ENCODE results near the gene ATAT1.

GRCh38 chr6:29578393-29578867, 6.5 kb upstream of the OR2H2 start:
- RRBS, result no CpG with 5 or more reads among the region's 2 CpGs

GRCh38 chr6:29755438-29756044, 32.3 kb downstream of the HLA-F start:
- RRBS, result 10% methylated on average over 4 of the region's 23 CpGs

DNA sequence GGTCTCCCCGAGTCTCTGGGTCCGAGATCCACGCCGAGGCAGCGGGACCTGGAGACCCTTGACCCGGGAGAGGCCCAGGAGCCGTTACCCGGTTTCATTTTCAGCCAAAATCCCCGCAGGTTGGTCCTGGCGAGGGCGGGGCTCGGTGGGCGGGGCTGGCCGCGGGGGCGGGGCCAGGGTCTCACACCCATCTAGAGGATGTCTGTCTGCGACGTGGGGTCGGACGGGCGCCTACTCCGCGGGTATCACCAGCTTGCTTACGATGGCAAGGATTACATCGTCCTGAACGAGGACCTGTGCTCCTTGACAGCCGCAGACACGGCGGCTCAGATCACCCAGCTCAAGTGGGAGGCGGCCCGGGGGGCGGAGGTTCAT, 34.9 kb upstream of the HLA-G start:
- RRBS, result 2% methylated on average over 4 of the region's 32 CpGs

DNA sequence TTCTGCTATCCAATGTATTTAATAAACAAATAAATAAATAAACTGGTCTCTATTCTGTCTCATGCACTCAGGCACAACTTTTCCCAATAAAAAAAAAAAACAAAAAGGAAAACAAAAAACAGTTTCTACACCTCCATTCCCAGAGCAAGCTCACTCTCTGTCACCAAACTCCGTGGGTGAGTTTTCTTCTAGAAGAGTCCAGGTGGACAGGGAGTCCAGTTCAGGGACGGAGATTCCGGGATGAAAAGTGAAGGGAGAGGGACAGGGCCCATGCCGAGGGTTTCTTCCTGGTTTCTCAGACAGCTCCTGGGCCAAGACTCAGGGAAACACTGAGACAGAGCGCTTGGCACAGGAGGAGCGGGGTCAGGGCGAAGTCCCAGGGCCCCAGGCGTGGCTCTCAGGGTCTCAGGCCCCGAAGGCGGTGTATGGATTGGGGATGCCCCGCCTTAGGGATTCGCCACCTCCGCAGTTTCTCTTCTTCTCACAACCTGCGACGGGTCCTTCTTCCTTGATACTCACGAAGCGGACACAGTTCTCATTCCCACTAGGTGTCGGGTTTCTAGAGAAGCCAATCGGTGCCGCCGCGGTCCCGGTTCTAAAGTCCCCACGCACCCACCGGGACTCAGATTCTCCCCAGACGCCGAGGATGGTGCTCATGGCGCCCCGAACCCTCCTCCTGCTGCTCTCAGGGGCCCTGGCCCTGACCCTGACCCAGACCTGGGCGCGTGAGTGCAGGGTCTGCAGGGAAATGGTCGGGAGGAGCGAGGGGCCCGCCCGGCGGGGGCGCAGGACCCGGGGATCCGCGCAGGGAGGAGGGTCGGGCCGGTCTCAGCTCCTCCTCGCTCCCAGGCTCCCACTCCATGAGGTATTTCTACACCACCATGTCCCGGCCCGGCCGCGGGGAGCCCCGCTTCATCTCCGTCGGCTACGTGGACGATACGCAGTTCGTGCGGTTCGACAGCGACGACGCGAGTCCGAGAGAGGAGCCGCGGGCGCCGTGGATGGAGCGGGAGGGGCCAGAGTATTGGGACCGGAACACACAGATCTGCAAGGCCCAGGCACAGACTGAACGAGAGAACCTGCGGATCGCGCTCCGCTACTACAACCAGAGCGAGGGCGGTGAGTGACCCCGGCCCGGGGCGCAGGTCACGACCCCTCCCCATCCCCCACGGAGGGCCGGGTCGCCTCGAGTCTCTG, 54.8 kb upstream of the HLA-A start:
- RRBS, result 0% methylated on average over 3 of the region's 82 CpGs

DNA sequence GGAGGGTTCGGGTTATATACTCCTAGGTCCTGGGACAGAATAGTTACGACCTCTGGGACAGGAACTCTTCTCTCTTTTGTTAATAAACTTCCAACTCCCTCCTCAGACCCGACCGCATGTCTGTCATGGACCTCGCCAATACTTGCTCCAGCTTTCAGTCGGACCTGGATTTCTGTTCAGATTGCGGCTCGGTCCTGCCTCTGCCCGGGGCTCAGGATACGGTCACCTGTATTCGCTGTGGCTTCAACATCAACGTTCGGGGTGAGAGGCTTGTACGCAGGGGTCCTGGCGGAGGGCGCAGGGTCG, 297 bp downstream of the POLR1H start:
- RRBS, result no CpG with 5 or more reads among the region's 17 CpGs

DNA sequence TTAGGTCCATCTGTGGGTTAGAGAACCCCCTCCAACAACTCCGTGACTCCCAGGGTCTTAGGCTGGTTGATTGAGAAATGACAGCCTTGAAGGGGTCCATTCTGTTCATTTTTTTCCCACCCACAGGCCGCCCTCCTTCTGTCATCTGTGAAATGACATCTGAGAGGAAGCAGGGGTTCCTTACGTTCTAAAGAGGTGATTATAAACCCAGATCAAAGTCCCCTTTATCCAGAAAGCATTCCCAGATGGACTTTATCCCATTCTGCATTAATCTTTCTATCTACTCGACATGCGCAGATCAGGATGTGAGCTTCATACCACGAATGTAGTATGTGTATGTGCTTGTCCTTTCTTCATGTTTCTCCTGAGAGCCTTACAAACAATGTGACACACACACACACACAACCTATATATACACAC, 5.9 kb downstream of the TRIM10 start:
- RRBS, result no CpG with 5 or more reads among the region's 6 CpGs

DNA sequence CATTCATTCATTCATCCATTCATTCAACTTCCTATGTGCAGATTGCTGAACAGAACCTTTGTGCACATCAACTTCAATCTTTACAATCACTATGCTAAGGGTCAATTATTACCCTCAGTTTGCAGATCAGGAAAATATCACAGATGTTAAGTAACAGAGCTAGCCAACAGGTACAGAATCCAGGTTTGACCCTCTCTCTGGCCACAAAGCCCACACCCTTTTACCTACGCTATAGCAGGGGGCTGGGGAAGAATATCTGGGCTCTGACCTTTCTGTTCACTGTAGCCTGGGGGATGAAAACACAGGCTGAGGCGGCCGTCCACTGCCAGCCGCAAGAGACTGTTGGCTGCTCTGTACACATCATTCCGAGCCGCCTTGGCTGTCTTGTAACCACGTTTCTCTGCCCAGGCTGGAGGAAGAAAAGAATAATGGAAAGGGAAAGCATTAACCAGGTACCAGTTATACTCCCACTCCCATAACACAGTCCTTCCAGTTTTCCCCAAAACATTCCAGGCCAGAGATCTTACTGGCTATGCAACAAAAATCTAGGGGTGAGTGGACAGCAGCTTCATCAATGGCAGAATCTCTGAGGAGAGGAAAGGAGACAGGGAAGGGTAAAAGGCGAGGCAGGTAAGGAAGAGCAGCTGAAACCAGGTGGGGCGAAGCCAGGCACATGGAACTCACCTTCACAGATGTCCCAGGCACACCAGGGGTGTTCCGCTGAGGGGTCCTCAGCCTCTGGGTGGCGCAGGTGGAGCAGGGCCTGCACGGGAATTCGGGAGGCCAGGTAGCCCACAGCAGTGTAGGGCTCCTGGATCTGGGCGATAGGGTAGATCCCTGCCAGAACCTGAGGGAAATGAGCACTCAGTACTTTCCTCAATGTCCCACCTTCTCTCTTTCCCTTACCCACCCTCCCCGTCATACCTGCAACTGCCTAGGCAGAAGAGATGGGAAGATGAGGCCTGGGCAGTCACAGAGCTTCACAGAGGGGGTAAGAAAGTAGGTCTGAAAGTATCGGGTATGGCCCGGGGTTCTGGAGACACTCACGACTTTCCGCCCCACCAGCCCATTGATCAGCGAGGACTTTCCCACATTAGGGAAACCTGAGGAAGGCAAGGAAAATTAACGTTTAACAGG, 9.5 kb downstream of the GNL1 start:
- RRBS, result no CpG with 5 or more reads among the region's 21 CpGs

GRCh38 chr6:30552406-30553088, 3.7 kb downstream of the GNL1 start:
- RRBS, result no CpG with 5 or more reads among the region's 9 CpGs

DNA sequence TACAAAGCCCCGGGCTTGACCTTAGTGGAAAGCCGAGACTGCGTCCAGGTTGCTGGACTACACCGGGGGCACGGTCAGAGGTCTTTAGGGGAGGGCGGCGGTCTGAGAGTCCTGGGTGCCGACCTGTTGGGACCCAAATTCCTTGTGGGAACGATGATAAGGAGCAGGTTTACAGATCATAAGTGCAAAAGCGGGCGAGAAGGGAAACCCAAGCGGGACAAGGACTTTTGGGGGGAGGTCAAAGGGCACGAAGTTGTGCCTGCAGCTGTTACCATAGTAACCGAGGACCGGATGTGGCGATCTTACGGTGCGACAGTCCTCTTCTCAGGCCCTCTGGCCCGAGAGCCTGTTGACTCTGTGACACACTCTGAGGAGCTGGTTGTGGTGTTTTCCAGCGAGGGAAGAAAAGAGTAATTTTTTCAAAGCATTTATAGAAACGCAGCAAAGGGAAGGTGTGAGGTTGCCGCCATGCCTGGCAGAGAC, 373 bp upstream of the PRR3 start:
- RRBS, result 2% methylated on average over 4 of the region's 22 CpGs

- RRBS, result no CpG with 5 or more reads among the region's 8 CpGs
Measured at GRCh38 chr6:30609629-30610725, 7.1 kb downstream of the PPP1R10 start.

GRCh38 chr6:30626229-30627569, at the start of gene ATAT1:
Gene ATAT1, plus strand, starts transcription at chr6:30626874.
- RRBS, result 1% methylated on average over 6 of the region's 41 CpGs

- RRBS, result 95% methylated on average over 8 of the region's 14 CpGs
Measured at GRCh38 chr6:30665487-30665689, 7.4 kb downstream of the DHX16 start.

- RRBS, result no CpG with 5 or more reads among the region's 6 CpGs
Measured at GRCh38 chr6:30683384-30683832, 3.0 kb downstream of the PPP1R18 start.

DNA sequence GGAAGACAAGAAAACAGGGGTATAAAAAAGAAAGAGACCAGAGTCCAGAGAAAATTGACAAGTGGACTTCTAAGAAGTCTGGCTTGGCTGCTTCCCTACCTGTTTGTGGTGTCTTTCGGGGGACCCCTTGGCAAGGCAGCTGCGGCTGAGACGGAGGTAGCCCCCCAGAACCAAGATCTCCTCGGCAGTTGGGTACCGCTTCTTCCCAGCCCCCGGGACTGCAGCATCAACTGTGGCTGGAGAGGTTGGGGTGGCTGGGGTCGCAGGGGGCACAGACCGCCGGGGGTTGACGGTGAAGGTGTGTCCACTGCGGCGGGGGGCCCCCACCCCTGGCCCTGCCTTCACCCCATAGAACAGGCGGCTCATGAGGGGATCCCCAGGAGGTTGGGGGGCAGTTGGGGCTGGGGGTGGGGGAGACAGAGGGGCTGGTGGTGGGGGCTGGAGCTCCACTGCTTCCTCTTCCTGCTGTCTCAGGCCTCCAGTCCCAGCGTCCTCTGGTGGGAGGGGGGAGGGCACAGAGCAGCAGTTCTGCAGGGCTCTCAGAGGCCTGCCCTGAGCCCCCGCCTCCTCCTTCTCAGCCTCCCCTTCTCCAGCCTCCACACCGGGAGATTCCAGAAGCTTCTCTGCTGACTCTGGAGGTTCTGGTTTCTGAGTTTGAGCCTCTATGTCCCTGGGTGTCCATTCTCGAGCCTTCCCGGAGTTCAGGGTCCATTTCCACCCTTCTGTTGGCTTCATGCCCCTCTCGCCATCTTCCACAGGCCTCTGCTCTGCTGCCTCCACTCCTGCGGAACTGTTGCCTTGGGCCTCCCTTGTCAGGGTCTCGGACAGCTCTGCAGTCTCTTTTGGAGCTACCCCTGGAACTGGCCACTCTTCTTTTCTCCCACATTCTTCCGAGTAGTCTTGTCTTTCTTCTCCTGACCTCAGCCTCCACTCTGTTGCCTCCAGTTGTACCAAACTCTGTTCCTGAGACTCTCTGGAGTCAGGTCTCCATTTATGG, 1.8 kb downstream of the PPP1R18 start:
- RRBS, result 14% methylated on average over 7 of the region's 22 CpGs

DNA sequence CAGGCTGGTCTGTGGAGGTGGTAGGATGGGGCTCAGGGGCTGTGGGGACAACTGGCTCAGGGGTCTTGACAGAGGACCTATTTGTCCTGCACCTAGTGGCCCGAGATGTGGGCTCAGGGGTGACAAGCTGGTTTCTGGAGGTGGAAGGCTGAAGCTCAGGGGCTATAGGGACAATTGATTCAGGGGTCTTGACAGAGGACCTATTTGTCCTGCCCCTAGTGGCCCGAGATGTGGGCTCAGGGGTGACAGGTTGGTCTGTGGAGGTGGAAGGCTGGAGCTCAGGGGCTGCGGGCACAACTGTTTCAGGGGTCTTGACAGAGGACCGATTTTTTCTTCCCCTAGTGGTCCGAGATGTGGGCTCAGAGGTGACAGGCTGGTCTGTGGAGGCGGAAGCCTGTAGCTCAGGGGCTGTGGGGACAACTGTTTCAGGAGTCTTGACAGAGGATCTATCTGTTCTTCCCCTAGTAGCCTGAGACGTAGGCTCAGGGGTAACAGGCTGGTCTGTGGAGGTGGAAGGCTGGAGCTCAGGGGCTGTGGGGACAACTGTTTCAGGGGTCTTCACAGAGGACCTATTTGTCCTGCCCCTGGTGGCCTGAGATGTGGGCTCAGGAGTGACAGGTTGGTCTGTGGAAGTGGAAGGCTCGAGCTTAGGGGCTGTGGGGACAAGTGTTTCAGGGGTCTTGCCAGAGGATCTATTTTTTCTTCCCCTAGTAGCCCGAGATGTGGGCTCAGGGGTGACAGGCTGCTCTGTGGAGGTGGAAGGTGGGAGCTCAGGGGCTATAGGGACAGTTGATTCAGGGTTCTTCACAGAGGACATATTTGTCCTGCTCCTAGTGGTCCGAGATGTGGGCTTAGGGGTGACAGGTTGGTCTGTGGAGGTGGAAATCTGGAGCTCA, 12.5 kb downstream of the MDC1 start:
- RRBS, result no CpG with 5 or more reads among the region's 10 CpGs

DNA sequence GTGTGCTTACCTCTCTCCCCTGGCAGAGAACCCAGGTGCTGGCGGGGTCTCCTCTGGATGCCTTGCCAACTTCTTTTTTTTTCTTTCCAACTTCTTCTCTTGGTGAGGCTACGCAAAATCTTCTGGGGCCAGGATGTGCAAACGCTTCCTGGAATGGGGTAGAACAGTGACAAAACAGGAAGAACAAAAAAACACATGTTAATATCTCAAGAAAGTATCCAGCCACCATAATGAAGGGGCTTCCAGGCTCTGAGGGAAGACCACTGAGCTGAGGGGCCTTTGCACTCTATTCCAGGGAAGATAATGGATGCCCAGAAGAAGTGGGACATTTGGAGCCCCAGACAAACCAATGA, 53.8 kb upstream of the DDR1 start:
- RRBS, result no CpG with 5 or more reads among the region's 3 CpGs

DNA sequence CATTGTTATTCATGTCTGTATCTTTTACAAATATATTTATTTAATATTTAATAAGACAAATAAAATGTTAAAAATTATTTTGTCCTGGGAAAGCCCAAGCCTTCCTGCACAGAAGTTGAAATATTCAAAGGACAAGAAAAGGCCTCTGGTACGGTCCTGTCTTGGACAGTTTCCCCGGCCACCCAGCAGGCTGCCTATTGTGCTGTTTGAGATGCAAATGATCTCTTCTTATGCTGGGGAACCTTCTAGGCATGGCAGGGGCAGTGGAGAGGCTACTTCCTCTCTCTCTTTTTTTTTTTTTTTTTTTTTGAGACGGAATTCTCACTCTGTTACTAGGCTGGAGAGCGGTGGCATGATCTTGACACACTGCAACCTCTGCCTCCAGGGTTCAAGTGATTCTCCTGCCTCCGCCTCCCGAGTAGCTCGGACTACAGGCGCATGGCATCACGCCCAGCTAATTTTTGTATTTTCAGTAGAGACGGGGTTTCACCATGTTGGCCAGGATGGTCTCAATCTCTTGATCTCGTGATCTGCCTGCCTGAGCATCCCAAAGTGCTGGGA, 45.9 kb upstream of the DDR1 start:
- RRBS, result no CpG with 5 or more reads among the region's 11 CpGs

GRCh38 chr6:30914433-30914908, 433 bp downstream of the VARS2 start:
- RRBS, result 4% methylated on average over 2 of the region's 19 CpGs

GRCh38 chr6:31114939-31115905, 622 bp downstream of the PSORS1C1 start:
- RRBS, result no CpG with 5 or more reads among the region's 9 CpGs